Hematopoietic multipotent progenitor cell (in vitro differentiated cells): ENCODE measurements around a stretch of chr12.

- CAGE, long polyA plus RNA = no peak
These were observed 2.1 kb downstream of the CTDSP2 start for GRCh38 chr12:57844224-57845028.

DNA sequence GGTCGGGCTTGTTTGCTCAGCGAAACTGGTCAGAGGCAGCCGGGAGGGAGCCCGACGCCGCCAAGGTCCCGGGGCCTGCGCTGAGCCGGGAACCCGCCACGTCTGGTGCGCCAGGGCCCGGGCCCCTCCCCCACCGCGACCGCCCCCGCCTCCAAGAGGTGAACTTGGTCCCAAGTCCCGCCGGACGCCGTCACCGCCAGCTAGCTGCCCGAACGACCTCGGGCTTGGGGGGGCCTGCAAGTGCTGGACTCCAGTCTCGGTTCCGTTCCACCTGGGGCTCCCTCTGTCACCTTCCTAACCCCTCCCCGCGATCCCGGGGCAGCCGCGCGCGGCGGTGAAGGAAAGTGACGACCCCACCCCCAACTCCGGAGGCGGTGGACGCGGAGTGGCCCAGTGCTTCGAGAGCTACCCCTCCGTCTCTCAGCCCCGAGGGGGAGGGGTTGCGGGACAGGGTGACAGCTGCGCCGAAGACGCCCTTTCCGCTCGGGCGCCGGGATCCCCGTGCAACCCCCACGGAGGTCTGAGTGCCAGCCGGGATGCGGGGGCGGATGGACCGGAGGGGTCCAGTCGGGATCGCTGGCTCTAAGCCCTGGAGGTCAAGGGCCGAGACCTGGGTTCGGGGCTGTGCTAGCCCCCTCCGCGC, 719 bp downstream of the CTDSP2 start:
- CAGE, long polyA plus RNA = no peak

DNA sequence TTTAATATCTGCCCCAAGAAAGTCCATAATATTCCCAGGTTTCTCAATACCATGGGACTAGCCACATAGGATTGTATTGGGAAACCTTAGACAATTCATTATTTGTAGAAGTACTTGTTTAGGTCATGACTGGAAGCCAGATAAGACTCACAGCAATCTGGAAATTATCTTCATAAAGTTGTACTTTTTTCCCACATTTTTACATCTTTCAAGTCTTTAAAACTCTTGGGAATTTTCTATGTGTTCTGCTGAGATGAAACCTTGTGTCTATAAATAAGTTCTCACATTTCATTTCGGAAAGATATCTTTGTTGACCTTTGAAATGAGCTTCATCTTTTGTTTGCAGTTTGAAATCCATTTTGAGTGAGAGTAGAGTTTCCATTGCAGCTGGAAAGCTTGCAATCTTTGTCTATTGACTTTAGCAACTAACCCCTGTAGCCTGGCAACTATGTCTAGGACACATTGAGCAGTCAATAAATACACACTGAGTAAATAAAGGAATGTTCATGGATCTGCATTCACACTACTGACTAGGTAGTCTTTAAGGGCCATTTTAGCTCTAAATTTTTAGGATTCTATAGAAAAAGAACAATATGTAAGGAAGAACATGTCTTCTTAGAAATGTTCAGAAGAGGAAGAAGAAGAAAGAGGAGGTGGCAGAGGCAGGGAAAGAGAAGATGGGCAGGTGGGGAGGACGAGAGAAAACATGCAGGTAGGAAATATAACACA, 154.4 kb downstream of the LRIG3 start:
- CAGE, long polyA plus RNA = no peak

- CAGE, long polyA plus RNA = no peak
These were observed 32.2 kb downstream of the LRIG3 start for GRCh38 chr12:58887956-58888627.

- CAGE, long polyA plus RNA = no peak
These were observed 159.1 kb upstream of the LRIG3 start for GRCh38 chr12:59079422-59079872.

GRCh38 chr12:59615661-59616146, 19.9 kb downstream of the SLC16A7 start:
- CAGE, long polyA plus RNA = no peak

- CAGE, long polyA plus RNA = no peak
These were observed 103.7 kb downstream of the SLC16A7 start for GRCh38 chr12:59699527-59699990.

DNA sequence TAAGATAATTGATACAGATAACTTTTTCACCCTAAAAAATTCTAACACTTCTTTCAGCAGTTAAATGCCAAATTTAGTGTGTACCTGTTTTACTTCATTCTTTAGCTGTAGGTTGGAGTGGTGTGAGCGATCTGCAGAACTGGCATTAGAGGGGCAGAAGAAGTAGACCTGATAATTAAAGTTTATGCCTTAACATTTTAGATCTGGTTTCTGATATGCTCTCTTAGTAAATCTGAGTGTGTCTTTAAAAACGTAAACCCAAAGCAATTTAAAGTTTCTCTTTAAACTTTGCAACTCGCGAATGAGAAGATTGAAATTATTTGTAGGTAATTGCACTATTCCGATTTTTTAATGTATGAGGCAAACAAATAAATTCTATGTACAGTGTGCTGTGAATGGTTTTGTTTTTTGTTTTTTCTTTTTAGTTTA, 137.4 kb downstream of the MON2 start:
- CAGE, long polyA plus RNA = no peak

DNA sequence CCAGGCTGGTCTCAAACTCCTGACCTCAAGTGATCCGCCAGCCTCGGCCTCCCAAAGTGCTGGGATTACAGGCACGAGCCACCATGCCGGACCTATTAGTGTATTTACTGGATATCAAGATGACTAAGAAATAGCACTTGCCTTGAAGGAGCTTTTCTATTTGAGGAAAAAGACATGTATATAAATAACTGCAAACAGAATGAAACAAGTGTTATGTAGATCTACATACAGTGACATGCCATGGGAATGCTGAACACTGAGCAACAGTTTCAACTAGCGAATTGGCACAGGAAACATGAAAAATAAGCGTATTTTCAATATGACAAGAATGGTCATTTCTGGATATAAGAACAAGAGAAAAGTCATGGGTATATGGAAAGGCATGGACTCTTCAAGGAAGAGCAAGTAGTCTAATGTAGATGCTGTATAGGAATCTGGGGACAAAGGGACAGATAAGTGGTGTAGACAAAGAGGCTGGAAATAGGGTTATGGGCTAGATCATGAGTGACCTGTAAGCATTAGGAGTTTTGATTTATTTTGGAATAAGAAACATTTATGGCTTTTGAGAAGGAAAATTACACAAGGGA, 147.2 kb downstream of the MON2 start:
- CAGE, long polyA plus RNA = no peak

DNA sequence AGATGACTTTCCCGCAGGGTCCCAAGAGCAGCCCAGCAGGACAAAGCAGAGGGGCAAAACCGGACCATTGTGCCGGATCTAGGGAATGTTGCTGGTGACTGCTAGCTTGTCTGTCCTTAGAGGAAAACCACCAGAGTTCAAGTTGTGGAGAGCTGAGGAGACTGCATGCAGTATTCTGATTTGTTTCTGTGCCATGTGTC, 162.9 kb downstream of the MON2 start:
- CAGE, long polyA plus RNA = no peak

- CAGE, long polyA plus RNA = no peak
These were observed 203.0 kb downstream of the PPM1H start for GRCh38 chr12:62731719-62732520.

DNA sequence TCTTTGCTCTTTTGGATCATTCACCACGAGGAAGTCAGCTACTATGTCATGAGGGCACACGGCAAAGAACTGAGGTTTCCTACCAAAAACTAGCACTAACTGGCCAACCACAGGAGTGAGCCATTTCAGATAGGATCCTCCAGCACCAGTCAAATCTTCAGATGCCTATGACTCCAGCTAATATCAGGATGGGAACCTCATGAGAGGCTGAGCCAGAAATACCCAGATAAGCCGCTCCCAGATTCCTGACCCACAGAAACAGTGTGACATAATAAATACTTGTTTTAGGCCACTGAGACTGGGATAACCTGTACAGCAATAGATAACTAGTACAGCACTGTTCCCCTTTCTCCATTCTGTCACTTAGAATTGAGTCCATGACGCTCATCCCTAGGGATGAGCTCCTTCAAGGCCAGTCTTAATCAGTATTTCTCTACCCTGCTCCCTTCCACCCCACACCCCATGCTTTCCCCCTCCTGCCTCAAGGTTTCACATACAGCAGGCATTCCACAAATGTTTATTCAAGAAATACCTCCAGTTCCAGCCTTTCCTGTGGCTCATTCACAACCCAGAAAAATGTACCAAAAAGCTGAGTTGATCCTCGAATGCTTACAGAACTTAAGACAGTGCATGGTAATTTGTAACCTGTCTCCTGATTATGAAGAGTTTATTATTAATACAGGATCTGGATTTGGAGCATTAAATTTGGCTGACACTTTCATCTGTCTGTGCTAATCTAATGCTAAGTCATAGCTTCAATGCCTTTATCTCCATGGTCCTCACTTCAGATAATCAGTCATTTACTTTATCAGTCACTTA, 68.3 kb downstream of the PPM1H start:
- CAGE, long polyA plus RNA = no peak

DNA sequence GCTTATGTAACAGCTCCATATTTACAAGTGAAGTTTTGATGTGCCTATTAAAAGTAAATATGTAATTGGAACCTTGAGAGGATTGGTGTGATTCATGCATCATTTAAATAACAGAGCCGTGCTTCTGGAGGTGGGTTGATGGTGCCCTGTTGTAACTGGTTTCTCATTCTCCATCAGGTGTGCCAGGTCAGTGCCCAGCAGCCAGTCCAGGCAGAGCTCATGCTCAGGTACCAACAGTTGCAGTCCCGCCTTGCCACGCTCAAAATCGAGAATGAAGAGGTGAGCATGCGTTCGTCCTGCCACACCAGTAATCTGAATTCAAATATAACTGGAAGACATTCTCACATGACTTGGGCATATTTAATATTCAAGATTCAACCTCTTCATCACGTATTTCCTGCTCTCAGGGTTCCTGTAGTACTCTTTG, 157.1 kb downstream of the KICS2 start:
- CAGE, long polyA plus RNA = no peak

GRCh38 chr12:64104397-64104824, 117.7 kb downstream of the KICS2 start:
- CAGE, long polyA plus RNA = no peak

GRCh38 chr12:64419472-64420692, 15.7 kb downstream of the XPOT start:
- CAGE, long polyA plus RNA = no peak

- CAGE, long polyA plus RNA = no peak
These were observed 13.7 kb downstream of the TBK1 start for GRCh38 chr12:64465641-64465982.

DNA sequence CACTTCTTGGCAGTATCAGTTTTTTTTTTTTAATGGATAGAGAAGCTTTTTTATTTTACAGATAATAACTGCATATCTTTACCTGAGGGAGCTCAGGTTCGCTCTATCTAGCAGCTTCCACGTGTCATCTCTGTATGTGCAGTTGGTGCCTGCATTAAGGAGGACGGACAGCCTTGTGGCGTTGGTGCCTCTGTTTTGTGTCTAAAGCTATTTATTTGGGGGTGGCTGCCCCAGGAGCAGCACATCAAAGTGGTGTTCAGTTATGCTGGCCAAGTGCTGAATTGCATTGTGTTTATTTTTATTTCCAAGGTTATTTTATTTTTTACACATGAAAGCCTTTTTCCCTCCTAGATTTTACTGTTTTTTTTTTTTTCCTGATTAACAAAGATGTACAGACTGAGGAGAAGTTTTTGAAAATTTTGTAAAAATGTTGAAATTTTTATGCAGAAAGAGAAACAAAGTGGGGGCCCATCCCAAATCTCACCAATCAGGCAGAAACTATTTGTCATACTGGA, 59.8 kb downstream of the RASSF3 start:
- CAGE, long polyA plus RNA = no peak

DNA sequence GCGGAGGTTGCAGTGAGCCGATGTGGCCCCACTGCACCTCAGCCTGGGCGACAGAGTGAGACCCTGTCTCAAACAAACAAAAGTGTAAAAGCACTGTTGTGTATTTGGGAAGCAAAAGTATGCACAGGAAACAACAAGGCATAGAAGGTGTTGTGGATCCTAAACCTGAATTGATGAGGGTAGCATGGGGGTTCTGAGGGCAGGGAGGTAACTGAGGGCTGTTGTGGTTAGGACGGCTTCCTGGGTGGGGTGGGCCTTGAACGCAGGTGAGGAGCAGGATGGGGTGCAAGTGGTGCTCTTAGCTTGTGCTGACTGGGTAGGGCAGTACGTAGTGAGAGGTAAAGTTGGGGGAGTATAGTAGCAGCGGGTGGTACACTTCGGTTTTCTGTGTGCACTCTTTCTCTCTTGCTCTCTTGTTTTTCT, 64.2 kb downstream of the RASSF3 start:
- CAGE, long polyA plus RNA = no peak

DNA sequence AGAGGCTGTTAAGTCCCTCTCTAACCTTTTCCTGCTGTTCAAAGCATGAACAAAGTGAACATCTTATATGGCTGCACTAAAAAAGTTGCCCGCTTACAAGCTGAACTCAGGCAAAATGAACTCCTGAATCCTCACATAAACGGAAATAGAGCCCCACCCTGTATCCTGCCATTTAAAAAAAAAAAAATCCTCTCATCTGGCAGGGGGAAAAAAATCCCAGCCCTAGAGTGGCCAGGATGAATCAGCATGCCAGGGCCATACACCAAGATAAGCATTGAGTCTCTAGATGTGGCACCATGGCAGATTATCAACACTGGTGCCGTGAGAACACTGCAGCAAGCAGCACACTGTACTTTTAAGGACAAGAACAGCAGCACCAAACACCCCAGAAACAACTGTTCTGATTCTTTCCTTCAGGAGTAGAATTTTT, 65.5 kb downstream of the RASSF3 start:
- CAGE, long polyA plus RNA = no peak

- CAGE, long polyA plus RNA = no peak
These were observed 67.9 kb downstream of the GNS start for GRCh38 chr12:64691229-64691848.